Skeletal muscle cell (primary cell): ENCODE measurements around a stretch of chr17.

GRCh38 chr17:81379578-81379967, 15.7 kb upstream of the BAHCC1 start:
- RRBS, result 20% methylated on average over 1 of the region's 17 CpGs

DNA sequence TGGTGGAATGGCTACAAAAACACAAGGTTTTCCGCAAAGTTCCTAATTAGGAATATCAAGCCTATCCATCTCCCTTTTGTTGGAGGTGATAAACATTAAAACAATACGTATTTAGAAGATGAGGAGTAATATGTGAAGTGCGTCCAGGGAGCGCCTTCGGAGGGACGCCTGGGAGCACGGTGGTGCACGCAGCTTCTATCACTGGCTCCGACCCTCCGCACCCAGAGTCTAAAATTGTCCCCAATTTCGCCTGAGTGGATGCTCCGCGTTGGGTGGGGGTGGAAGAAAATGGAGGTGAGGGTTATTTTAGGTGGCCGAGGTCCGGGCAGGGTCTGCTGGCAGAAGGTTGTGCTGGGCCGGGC, 2.8 kb downstream of the BAHCC1 start:
- RRBS, result 33% methylated on average over 1 of the region's 16 CpGs

DNA sequence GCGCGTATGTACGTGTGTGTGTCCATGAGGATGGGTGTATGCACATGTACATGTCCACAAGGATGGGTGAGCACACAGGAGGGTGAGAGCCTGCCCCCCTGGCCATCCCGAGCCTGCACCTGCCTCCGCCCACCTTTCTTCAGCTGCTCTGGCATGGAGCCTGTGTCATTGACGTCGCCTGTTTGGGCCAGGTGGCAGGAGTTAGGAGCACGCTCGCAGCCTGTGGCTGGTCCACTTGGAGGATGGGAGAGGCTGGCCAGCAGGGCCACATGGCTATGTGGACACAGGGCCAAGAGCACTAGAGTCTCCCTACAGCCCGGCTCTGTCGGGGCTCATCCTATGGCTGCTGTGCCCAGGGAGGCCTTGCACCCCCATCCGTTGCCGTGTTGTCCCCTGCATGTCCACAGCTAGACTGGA, 21.4 kb downstream of the BAHCC1 start:
- RRBS, result no CpG with 5 or more reads among the region's 13 CpGs

- RRBS, result 38% methylated on average over 5 of the region's 35 CpGs
These were observed 22.3 kb downstream of the BAHCC1 start for GRCh38 chr17:81417295-81418269.

DNA sequence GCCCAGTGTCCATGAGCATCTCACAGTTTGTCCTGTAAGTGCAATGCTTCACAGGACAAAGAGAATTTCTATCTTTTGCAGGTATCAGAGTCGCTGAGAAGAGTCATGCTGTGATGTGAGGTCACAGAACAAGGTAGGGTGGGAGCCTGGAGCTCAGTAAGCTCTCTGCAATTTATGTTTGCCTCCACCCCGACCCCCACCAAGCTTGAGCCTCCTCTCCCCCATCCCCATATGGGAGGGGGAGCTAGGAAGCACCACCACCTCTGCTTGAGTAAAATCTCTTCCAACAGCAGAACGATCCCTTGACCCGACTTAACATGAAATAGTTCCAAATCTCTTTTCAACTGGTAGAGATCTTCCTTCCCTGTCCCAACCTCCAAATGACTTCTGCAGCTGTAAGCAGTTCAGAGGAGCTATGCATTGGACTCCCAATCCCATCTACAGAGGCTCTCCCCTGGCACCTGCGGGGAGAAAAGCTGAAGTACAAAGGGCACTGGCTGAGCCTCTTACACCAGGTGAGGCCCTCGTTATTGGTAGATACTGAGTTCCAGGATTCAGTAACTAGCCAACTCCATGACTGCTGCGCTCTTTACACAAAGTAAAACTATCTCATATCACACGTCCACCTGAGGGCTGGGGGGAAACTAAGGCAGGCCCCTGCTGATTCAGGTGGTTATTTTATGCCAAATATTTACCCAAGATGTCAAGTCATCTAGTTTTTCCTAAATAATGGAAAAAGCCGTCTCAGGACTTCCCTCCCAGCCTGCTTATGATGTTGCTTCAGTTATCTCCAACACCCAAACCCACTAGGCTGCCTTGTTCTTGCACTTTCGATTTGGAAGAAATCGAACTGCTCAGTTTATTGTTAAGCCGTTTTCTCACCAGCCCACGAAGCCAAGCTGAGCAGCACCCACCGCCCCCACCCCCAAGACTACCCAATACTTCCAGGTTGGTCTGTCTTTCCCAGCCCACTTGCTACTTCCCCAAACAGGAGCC, 3.3 kb downstream of the ACTG1 start:
- RRBS, result no CpG with 5 or more reads among the region's 14 CpGs

GRCh38 chr17:81534422-81534891, 6.3 kb downstream of the FSCN2 start:
- RRBS, result no CpG with 5 or more reads among the region's 4 CpGs

GRCh38 chr17:81566150-81567170, 14.3 kb upstream of the FAAP100 start:
- RRBS, result no CpG with 5 or more reads among the region's 23 CpGs

GRCh38 chr17:81573608-81574050, 21.5 kb upstream of the FAAP100 start:
- RRBS, result no CpG with 5 or more reads among the region's 10 CpGs

DNA sequence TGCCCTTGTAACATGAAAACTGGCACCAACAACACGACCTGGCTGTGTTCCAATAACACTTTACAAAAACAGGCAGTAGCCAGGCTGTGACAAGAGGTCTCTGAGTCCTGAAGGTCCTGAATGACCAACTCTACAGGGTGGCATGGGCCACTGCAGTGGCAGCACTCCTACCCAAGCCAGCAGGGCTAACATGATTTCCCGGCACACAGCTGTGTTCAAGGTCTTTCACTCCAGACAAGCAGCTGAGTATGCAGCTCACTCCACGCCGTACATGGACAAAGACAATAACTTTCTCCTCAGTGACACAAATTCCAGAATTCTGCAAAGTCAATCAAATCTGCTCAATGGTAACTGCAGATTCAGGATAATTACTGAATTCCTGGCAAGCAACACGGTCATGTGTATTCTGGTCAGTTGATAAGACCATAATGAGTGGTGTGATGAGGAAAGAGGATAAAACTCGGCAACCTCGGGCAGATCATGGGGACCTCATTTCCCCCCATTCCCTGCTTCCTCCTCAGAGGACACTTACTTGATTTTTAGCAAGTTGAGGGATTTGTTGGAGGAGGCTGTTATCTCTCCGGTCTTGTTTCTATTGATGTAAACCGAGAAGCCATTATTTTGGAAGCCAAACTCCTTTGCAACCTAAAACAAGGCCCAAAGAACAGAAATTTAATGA, 15.1 kb downstream of the NPLOC4 start:
- RRBS, result no CpG with 5 or more reads among the region's 9 CpGs

DNA sequence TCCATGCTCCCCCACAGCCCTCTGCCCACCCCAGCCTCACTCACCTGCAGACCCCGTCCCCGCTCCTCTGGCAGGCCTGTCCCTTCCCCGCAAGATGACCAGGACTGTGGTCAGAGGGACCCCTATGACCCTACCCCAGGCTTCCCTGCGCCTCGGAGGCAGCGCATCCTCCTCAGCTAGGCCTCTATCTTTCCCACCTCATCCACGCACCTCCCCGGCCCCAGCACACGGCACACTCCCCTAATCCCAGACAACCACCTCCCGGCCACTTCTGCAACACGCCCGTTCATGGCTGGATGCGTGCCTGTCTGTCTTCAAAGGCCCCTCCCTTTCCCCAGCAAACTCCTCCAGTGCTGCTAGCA, 9.5 kb downstream of the MCRIP1 start:
- RRBS, result 100% methylated on average over 1 of the region's 13 CpGs

DNA sequence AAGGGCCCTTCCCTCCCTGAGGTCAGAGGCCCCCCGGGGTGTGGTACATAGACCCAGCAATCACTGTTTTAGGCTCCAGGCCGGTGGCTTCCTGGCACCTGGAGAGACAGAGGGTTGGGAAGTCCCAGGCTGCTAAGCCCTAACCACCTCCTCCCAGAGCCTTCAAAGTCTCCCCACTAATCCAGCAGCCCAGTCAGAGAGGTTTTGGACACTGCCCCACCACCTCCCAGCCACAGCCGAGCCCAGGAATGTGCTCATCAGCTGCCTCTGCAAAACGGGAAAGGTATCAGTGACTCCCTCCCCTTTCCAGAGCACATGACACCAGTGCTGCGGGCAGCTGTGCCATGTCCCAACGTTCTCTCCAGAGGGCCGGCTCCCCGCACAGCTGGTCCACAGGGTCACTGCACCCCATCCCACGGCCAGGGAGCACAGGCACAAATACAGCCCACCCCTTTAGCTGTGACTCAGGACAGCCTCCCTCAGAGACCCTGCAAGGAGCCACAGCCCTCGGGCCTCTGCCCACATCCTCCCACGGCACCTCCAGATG, 5.9 kb upstream of the PPP1R27 start:
- RRBS, result no CpG with 5 or more reads among the region's 11 CpGs

- RRBS, result 2% methylated on average over 5 of the region's 33 CpGs
These were observed 693 bp downstream of the P4HB start for GRCh38 chr17:81859420-81860263.

DNA sequence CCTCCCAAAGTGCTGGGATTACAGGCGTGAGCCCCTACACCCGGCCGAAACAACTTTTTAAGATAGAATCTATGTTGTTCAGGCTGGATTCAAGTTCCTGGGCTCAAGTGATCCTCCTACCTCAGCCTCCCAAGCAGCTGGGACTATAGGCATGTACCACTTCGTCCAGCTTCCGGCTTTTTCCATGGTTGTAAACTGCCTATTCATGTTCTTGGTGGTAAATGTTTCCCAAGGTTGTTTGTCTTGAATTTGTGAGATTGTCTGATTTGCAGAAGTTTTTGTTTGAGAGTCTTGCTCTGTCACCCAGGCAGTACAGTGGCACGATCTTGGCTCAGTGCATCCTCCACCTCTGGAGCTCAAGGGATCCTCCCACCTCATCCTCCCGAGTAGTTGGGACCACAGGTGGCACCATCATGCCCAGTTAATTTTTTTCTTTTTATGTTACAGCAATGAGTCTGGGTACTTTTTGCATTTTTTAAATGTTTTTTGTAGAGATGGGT, 5.6 kb upstream of the ARHGDIA start:
- RRBS, result no CpG with 5 or more reads among the region's 7 CpGs

DNA sequence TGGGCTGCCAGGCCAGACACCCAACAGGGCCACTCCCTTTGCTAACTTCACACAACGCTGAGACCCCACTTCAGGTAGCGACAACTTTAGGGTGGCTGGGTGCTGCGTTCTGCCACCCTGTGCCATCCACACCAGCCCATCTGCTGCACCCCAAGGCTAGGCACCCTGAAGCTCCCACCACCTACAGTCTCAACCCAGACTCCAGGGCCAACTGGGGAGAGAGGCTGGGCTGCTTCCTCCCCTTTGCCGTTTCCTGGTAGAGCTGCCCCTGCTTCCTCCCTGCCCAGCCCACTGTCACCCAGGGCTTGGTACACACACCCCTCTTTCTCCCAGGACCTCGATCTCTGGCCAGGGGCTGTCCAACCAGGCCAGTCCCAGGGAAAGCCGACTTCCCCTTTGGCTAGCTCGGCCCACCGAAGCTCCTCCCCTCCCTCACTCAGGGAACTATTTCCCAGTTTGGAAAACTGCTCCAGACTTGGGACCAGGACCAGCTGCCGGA, 1.3 kb downstream of the MAFG start:
- RRBS, result no CpG with 5 or more reads among the region's 9 CpGs

- RRBS, result no CpG with 5 or more reads among the region's 26 CpGs
These were observed 1.2 kb upstream of the MAFG start for GRCh38 chr17:81928666-81929118.

GRCh38 chr17:82061350-82061773, 4.2 kb downstream of the DUS1L start:
- RRBS, result no CpG with 5 or more reads among the region's 15 CpGs

DNA sequence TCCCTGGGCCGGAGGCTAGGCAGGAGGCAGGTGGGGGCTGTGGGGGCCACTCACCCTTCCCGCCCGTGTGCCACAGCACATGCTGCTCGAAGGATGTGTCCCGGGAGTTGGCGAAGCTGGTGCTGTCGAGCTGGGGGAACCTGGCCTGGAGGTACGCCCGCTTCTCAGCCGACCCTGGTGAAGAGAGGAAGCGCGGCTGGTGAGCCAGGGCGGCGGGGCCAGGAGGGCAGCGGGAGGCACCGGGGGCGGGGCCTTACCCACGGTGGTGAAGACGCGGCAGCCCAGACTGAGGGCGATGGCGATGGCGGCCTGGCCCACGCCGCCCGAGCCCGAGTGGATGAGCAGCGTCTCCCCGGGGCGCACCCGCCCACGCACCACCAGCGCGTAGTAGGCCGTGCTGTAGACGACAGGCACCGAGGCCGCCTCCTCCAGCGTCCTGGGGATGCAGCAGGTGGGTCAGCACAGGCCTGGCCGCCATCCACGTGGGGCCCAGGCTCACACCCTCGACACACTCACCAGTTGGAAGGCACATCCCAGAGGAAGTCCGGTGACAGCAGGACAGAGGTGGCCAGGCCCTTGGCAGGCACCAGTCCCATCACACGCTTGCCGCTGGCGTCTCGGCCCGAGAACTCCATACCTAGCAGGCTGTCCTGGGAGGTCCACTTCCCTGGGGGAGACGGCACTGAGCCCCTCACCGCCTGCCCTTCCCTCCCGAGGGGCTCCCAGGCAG, 14.2 kb downstream of the FASN start:
- RRBS, result 78% methylated on average over 1 of the region's 51 CpGs

GRCh38 chr17:82107282-82107882, 9.3 kb upstream of the FASN start:
- RRBS, result no CpG with 5 or more reads among the region's 24 CpGs

GRCh38 chr17:82120127-82120578, 22.1 kb upstream of the FASN start:
- RRBS, result no CpG with 5 or more reads among the region's 12 CpGs

DNA sequence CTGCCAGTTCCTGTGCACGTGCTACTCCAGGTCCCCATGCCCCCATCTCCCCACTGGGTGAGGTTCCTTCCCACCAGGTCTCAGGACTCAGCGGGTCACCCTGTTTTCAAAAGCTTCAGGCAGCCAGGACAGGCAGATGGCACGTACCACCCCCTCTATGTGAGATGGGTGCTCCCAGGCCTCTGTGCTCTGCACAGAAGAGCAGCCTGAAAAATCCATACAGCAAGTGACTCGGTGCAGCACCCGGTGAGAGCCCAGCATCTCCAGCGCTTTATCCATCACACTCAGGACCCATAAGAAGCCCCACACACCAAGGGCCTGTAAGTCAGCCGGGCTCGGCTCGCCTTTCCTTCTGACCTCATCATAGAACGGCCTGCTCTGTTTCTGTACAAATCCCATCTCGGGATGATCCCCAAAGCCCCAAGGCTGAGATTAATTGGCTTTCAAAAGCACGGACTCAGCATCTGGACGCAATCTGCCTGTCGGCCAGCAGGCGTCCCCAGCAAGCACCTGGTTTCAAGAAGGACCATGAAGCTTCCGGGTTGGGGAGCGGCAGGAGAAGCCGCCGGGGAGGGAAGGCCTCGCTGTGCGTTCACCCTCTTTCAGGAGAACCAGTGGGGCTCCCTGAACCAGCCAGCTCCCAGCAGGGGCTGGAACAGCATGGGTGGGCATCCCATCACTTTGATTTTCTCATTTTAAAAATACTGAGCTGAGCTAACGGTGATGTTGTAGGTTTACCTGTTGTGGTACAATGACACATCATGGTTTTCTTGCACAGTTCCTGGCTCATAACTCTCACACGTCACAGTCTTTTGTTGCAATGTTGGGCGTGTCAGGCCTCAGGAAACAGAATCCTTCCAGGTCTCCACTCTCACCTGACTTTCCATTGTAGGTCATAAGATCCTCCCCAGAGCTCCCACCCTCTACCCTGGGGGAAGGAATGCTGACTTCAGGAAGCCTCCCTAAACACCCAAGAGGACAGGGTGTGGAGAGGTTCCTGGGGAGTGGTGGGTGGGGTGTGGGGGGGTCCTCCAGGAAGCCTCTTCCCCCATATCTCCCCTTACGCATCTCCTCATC, 6.8 kb downstream of the CCDC57 start:
- RRBS, result 39% methylated on average over 3 of the region's 25 CpGs